ReNcell CX (cell line): ENCODE measurements around the genes TTC39A, KTI12 and BTF3L4.

DNA sequence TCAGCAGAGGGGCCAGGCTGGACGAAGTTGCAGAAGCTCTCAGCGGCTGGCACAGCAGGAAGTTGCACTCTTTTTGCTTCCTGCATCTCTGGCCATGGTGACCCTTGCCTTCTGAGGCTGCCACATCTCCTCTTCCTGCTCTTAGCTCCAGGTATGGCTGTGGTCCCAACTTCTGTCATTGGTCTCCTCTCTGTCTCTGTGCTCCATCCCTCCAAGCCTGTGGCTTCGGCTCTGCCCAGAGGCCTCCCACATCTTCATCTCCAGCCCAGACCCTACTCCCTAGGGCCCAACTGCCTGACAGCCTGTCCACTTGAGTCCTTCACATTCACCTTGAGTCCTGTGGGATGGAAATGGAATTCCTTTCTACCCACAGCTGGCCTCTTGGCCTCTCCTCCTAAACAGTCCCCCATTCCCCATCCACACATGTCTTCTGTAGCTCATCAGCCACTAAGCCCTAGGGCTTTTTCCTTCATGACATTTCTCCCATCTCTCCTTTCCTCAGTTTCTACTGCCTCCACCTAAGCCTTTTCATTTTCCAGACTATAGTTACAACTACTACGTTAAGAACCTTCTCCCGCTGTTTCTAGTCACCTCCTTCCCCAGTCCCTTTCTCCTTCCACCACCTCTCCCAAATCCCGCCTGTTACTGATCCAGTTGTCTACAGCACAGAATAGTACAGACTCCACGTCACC lies 42.3 kb downstream of the TRABD2B start:
- PRO-cap = no peak

GRCh38 chr1:47980720-47981471 lies 16.3 kb downstream of the TRABD2B start:
- PRO-cap = no peak

DNA sequence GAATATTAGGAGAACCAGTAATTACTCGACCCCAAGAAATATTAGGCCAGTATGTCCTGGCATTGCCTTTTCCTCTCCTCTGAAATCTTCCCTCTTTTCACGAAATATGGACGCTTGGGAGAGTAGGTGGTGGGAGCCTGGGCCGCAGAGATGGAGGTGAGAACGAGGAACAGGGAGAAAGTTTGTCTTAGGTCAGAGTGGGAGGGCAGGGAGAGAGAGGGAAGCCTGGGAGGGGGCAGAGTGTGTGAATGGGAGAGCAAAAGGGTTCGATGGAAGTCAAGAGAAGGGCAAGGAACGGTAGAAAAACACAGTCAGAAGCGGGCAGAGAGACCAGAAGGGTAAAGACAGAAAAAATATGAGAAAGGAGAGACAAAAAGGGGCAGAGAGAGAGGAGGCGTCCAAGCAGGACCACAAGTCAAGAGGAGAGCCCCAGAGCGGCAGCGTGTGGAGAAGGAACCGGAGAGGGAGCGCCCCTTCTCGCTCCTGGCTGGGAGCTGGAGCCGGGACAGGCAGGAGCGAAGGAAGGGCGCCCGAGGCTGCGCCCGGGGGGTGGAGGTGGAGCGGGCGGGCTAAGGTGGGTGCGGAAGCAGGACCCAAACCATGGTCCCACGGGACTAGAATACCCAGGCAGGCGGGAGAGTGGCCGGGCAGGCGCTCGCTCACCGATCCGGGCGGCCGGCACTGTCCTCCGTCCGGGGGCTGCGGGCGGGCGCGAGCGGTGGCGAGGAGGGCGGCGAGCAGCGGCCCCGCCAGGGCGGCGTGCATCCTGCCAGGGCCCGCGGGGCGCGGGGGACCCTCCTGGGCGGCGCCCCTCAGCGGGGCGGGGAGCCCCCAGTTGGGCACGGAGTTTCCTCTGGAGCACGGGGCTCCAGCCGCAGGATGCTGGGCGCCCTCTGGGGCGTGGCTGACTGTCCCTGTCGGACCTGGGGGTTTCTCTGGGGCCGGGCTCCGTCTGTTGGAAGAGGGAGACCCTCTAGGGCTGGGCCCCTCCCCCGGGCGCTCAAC lies 858 bp downstream of the TRABD2B start:
- PRO-cap = no peak

GRCh38 chr1:48241521-48242787 lies 19.4 kb downstream of the SLC5A9 start:
- PRO-cap = no peak

DNA sequence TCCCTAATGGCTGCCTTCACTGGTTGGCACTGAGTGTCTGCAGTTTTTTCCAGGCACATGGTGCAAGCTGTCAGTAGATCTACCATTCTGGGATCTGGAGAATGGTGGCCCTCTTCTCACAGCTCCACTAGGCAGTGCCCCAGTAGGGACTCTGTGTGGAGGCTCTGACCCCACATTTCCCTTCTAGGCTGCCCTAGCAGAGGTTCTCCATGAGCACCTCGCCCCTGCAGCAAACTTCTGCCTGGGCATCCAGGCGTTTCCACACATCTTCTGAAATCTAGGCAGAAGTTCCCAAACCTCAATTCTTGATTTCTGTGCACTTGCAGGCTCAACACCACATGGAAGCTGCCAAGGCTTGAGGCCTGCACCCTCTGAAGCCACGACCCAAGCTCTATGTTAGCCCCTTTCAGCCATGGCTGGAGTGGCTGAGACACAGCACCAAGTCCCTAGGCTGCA lies 62.6 kb downstream of the SPATA6 start:
- PRO-cap = no peak

DNA sequence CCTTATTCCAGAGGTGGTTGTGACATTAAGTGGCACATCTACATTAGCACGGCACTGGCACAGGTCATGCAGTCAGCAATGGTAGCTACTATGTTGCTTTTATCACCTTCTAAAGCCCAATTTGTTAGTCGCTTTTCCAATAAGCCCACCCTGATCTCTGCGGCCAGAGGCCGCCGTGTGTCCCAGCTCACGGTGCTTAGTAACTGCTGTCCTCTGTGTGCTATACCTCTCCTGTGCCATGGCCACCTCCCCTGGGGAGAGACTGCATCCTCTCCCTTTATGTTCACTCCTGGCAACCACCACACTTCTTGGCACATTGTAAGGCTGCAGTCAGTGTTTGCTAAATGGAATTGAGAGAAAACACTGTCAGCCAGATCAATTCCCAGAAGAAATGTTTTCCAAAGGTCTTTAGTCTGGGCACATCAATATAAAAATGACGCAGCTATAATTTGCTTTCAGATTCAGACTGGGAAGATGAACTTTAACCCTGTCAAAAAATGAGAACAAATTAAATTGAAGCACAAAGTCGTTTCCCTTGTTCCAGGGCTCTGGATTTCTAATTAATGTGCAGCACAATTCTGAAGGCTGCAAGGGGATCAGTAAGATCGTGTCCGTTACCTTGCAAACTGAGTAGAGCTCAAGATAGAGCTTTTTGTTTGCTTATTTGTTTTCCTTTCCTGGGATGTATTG lies 96.8 kb downstream of the BEND5 start:
- PRO-cap = no peak

DNA sequence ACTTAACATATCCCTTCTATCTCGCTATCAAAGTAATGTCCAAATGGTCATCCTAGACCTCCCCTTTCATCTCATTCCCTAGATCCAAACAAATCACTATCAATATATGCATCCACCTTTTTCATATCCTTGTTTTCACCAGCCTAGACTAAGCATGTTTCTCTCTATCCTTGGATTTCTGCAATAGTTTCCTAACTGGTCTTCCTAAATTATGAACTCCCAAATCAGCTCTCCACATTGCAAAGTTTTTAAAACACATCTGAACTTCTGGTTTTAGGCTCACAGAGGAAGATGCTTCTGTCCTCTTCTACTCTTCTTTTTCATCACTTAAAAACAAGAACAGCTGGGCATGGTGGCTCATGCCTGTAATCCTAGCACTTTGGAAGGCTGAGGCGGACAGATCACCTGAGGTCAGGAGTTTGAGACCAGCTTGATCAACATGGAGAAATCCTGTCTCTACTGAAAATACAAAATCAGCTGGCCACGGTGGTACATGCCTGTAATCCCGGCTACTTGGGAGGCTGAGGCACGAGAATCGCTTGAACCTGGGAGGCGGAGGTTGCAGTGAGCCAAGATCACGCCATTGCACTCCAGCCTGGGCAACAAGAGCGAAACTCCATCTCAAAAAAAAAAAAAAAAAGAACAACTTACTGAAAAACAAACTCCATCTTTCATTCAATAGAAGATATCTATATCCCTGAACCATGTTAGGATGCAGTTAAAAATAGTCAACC lies 45.2 kb downstream of the FAF1 start:
- PRO-cap = no peak

GRCh38 chr1:50977537-50977654 lies 7.4 kb downstream of the CDKN2C start:
- PRO-cap = bidirectional peak, plus-strand start at chr1:50977601, minus-strand start at chr1:50977402

- PRO-cap = no peak
Measured at GRCh38 chr1:51215686-51216042, 20.4 kb upstream of the RNF11 start.

DNA sequence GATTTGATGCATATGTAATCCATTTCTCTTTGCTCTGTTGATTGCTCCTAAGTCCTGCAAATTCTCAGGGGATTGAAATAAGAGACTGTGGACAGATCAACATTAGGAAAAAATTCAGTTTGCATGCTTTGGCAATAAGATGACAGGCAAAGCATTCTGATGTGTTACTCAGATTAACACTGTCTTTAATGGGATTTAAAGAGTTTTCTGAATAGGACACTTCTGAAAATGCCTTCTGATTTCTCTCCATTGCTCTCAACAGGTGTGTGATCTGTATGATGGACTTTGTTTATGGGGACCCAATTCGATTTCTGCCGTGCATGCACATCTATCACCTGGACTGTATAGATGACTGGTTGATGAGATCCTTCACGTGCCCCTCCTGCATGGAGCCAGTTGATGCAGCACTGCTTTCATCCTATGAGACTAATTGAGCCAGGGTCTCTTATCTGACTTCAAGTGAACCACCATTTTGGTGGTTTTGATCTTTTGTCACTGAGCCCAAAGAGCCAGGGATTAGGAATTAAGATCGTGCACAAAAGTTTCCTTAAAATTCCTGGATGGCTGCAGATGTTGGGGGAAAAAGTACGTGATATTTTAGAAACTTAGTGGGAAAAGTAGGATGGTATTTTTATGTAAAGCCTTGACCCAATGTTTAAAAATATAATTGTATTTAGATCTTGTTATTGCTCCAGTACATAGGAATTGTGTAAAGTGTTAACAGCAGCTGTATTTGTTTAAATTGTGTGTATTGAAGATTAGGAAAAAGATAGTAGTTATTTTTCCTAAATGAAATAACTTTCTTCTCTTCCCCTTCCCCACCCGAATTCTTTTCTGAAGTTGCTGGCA lies 35.0 kb downstream of the RNF11 start:
- PRO-cap = no peak

DNA sequence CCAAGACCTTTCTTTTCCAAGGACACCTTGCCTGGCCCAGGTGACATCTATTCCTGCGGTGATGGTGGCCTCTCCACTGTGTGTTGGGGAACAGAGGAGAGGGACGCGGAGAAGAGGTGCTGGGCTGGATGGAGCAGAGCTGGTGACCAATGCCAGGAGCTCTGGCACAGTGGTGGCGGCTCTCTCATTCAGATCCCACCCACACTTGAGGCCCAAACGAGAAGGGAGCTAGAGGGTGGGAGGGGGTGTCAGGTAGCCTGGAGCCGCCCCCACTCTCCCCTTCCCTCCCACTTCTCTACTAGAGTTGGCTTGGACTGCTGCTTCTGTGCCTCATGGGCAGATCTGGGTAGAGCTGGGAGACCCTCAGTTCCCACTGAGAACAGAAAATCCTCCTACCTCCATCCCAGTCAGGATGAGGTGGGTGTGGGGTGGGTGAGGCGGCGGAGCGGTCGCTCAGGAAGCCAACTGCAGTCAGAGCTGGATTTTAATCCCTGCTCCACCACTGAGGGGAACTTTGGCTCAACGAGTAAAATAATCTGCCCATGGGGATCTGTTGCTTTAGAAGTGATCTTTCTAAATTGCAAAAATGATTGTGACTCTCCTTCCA lies 3.5 kb downstream of the TTC39A start:
- PRO-cap = no peak

DNA sequence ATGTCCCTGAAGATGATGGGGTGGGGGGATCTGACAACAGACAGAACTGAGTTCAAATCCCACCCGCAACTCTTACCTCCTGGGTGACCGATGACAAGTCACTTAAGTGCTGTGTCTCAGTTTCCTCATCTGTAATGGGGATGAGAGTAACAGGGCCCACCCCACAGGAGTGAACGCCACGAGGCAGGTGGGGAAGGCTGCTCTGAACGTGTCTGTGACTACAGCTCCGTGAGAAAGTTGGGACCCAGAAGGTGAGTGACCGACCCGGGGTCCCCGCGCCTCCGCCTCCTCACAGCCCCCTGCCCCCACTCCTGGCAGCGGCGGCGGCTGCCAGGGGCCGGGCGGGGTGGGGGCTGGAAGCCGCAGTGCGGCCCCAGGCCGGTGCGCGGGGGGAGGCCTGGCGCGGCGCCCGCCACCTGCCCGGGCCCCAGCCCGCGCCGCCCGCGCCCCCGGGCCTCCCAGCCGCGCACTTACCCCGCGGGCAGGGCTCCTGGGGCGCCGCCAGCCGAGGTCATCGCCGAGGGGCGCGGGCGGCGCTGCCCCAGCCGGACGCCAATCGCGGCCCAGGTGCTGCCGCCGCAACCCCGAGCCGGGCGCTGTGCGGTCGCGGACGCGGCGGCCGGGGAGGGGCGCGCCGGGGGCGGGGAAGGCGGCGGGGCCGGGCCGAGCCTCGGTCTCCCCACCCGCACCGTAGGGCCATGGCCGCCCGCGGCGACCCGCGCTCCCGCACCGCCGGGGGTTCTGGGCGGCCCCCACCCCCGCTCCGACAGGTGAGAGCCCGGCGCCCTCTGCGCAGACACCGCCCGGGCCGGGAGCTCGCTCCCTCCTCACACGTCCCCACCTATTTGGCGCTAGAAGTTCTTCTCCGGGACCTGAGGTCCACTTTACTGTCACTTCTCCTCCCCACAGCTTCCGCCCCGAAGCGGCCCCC lies at the start of gene TTC39A:
Gene TTC39A, minus strand, starts transcription at position 600 of the 931 bp plus-strand sequence.
- PRO-cap = unidirectional peak, minus-strand start at position 563 of the sequence; bidirectional peak, plus-strand start at position 561 of the sequence, minus-strand start at position 563 of the sequence; unidirectional peak, minus-strand start at position 823 of the sequence

- PRO-cap = no peak
Measured at GRCh38 chr1:51421513-51422452, 91.4 kb upstream of the TTC39A start.

DNA sequence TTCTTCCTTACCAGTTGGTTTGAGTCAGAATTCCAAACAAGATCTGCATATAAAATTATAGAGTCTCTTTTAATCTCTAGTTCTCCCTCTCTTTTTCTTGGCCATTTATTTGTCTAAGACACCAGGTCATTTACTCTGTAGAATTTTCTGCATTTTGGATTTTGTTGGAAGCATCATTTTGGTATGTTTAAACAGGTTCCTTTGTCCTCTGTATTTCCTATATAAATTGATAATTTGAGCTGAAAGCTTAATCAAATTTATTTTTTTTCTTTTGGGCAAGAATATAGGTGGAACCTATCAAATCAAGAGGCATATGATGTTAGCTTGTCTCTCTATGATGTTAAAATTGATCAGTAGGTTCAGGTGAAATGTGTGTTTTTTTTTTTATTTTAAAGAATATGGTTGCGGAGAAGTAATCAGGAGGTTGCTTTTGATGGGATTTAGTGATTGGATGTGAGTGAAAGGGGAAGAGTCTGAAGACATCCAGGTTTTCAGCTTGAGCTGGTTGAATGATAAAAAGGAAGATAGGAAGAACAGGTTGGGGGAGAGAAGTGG lies 4.8 kb downstream of the OSBPL9 start:
- PRO-cap = no peak

DNA sequence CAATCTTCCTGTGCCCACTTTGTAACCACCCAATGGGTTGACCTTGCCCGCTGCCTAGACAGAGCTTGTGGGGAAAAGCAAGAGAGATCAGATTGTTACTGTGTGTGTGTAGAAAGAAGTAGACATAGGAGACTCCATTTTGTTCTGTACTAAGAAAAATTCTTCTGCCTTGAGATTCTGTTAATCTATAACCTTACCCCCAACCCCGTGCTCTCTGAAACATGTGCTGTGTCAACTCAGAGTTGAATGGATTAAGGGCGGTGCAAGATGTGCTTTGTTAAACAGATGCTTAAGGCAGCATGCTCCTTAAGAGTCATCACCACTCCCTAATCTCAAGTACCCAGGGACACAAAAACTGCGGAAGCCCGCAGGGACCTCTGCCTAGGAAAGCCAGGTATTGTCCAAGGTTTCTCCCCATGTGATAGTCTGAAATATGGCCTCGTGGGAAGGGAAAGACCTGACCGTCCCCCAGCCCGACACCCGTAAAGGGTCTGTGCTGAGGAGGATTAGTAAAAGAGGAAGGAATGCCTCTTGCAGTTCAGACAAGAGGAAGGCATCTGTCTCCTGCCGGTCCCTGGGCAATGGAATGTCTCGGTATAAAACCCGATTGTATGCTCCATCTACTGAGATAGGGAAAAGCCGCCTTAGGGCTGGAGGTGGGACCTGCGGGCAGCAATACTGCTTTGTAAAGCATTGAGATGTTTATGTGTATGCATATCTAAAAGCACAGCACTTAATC lies 15.8 kb upstream of the RAB3B start:
- PRO-cap = no peak

DNA sequence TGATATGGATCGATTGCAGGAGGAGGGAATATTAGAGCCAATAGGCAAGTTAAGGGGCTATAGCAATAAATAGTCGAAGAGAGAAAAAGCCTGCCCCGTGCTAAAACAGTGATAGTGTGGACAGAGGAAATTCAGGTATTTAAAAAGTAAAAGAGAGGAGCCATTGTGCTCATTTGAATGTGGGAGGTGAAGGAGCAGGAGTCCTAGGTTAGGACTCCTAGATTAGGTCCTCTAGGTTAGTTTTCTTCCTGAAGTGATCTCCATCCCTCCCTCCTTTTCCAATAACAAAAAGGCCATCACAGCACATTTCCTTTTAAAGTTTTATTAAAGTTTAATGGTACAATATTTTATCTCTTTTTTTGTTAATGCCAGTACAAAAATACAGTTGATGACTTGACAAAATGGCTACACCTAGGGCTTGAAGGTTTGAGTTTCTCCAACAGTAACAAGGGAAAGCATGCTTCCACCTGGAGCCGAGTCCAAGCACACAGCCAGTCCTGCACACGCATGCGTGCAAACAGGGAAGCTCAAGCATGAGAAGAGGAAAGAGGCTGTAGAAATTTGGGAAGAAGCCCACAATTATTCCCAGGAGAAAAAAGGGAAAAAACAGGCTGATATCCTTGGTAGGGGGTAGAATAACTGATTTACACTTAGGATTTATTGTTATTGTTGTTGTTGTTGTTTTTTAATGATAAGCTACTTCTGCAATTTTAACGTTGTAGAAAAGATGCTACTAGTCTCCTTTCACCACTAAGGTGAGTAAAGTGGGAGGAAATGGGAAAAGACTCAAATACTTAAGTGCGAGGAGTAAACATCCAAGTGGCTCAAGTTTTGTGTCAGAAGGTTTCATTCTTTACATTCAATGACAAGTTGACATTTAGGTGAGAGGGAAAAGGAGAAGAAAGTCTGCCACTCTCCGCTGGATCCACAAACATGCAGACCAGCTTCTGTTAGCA lies 13.5 kb downstream of the KTI12 start:
- PRO-cap = no peak

- PRO-cap = no peak
Measured at GRCh38 chr1:52020781-52021259, 12.8 kb downstream of the KTI12 start.

- PRO-cap = bidirectional peak, plus-strand start at chr1:52033877, minus-strand start at chr1:52033784
Measured at GRCh38 chr1:52033651-52034072, at the start of gene KTI12. Gene KTI12 (minus strand): TSS chr1:52033810.

DNA sequence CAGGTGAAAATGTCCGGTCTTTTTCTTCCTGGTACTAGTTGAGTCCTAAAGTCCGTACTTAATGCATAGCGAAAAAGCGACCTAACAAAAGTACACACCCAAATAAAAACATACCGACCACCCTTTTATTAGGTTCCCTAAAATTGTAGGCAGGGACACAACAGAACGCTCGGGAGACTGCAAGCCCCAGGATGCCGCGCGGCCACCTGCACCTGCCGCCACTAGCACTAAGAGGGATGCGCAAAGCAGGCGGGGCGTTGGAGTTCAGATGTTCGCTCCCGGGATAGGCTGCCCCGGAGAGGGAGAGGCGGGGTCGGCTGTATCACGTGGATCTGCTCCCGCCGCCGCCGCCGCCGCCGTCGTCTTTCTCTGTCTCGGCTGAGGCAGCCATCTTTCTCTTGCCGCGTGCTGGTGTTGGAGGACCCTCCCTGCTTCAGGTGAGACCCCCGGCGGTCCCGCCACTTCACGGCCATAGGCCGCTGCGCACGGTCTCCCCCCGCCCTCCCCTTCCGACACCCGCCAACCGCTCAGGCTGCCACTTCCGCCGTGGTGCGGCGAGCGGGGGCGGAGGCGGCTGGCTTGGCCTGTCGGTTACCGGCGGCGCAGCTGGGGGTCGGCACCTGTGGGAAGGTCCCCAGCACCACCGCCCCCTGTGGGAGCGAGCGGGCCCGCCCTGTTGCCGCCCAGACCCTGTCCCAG lies at the start of gene BTF3L4:
Gene BTF3L4, plus strand, starts transcription at position 353 of the 699 bp plus-strand sequence.
- PRO-cap = bidirectional peak, plus-strand start at position 396 of the sequence, minus-strand start at position 161 of the sequence; bidirectional peak, plus-strand start at position 544 of the sequence, minus-strand start at position 596 of the sequence

GRCh38 chr1:52142327-52143316 lies 733 bp downstream of the ZFYVE9 start:
- PRO-cap = bidirectional peak, plus-strand start at chr1:52142438, minus-strand start at chr1:52142399; bidirectional peak, plus-strand start at chr1:52142621, minus-strand start at chr1:52142643